Ishikawa (cell line): ENCODE data around the gene MAP4K1.

DNA sequence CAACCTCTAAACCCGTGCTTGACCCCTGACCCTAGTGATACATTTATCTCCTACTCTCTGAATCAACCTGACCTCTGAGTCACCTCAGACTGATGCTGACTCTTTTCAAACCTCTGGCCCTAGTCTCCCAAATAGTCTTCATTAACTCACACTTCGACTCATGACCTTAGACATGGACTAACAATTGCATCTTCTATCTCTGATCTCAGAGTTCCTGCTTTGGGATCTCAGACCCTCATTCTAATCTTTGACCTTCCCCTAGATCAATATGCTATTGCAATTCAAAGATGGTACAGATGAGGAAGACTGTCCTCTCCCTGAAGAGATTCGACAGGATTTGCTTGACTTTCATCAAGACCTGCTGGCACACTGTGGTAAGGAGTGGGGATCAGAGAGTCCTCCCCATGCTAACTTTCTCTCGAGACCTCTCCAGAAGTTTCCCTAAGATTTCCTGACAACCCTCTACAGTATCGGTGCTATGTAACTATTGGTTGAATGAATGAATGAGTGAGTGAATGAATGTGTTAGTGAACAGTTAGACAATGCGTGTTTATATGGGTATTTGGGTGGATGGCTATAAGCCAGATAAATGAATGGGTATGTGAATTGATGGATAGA lies 57.0 kb downstream of the RYR1 start:
- RRBS, result no CpG with 5 or more reads among the region's 6 CpGs

- RRBS, result 2% methylated on average over 20 of the region's 46 CpGs
These were observed 21.7 kb downstream of the MAP4K1 start for GRCh38 chr19:38595743-38596707.

- RRBS, result no CpG with 5 or more reads among the region's 26 CpGs
These were observed at the start of gene MAP4K1 for GRCh38 chr19:38617755-38618562. Gene MAP4K1 (minus strand): TSS chr19:38617953.

- RRBS, result no CpG with 5 or more reads among the region's 13 CpGs
These were observed 2.1 kb downstream of the ACTN4 start for GRCh38 chr19:38649422-38650149.

- RRBS, result no CpG with 5 or more reads among the region's 12 CpGs
These were observed 7.2 kb downstream of the ACTN4 start for GRCh38 chr19:38654399-38655256.

DNA sequence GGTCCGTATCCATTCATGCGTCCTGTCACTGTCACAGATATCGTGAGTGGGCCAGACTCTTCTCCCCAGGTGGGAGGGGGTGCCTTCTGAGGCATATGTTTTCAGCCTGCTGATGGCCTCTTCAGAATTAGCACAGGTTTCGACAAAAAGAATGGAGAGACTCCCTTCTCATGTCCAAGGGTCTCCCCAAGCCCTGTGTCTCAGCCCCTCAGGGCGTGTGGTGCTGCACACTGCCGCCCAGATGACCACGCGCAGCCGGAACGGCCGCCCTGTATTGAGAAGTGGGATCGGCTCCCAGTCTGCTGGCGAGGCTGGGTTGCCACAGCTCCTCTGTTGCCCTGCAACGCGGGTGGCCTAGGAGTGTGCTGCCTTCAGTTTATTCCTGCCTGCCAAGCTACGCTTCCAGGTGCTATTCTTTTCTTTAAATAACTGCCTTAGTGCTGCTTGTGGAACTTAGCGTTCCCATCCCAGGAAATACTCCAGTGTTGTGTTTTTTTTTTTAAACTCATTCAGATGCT lies 16.4 kb downstream of the ACTN4 start:
- RRBS, result no CpG with 5 or more reads among the region's 17 CpGs

- RRBS, result no CpG with 5 or more reads among the region's 16 CpGs
These were observed 17.2 kb downstream of the ACTN4 start for GRCh38 chr19:38664313-38665290.

DNA sequence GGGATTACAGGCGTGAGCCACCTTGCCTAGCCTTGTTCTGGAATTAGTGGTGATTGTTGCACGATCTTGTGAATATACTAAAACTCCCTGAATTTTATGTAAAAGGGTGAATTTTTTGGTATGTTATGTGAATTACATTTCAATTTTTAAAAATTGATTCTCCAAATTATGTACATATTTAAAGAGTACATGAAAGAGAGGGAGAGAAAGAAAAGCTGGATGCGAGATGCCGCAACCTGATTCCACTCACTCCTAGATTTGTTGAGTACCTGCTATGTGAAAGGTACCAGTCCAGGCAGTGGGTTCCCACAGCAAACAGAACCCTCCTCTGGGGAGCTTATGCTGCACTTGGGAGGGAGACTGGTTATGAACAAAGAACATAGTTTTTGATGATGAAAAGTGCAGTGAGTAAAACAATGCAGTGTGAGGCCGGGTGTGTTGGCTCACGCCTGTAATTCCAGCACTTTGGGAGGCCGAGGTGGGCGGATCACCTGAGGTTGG lies 43.3 kb downstream of the ACTN4 start:
- RRBS, result no CpG with 5 or more reads among the region's 8 CpGs

- RRBS, result 74% methylated on average over 1 of the region's 16 CpGs
These were observed 24.6 kb downstream of the CAPN12 start for GRCh38 chr19:38719607-38720194.

GRCh38 chr19:38722701-38723461 lies 21.4 kb downstream of the CAPN12 start:
- RRBS, result 95% methylated on average over 3 of the region's 15 CpGs

- RRBS, result no CpG with 5 or more reads among the region's 7 CpGs
These were observed 13.8 kb downstream of the CAPN12 start for GRCh38 chr19:38730547-38730742.

- RRBS, result no CpG with 5 or more reads among the region's 15 CpGs
These were observed 10.3 kb downstream of the CAPN12 start for GRCh38 chr19:38733607-38734696.

- RRBS, result no CpG with 5 or more reads among the region's 16 CpGs
These were observed 8.7 kb upstream of the CAPN12 start for GRCh38 chr19:38752691-38753669.

DNA sequence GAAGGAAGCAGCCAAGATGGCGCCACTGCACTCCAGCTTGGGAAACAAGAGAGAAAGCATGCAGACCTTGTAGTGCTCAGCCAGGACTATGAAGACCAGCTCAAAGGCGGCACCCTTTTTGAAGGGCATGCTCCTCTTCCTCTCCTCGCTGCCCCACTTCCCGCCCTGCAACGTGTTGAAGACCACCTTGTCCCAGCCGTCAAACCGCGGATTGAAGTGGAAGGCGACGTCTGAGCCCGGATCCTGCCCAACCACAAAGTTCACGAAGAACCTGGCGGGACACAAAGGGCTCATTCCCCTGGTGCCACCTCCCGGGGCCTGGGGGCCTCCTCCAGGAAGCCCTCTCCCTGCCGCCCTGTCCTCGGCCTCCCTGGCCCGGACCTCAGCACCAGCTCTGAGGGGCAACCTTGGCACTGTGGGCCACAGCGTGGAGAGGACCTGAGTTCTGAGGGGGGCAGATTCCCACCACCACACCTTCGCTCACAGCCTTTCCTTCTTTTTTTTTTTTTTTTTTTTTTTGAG lies 4.0 kb downstream of the LGALS4 start:
- RRBS, result 86% methylated on average over 6 of the region's 19 CpGs

GRCh38 chr19:38837487-38838250 lies 6.1 kb upstream of the ECH1 start:
- RRBS, result no CpG with 5 or more reads among the region's 13 CpGs

DNA sequence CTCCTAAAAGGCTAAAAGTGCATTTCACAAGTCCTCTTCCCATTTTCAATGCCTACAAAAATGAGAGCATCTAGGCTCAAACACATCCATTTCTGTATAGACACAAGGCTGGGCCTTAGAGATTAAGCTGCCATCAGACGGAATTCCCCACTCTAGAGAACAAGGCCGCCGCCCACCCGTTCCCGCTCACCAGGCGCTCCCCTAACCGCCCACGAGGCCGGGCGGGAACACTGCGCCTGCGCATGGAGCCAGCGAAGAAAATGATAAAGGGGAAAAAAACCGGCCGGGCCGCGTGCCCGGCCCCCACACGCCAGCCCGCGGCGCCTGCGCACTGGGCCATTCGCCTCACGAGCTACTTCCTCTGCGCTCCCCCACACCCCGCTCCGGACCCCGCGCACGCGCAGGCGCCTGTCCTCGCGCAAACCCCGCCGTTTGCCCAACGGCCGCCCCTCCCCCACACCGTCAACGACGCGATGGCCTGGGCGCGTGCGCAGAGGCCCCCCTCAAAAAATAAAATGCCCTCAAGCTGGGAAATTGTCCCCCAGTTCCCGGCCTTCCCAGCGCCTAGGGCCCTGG lies 580 bp downstream of the HNRNPL start:
- RRBS, result 2% methylated on average over 17 of the region's 48 CpGs

DNA sequence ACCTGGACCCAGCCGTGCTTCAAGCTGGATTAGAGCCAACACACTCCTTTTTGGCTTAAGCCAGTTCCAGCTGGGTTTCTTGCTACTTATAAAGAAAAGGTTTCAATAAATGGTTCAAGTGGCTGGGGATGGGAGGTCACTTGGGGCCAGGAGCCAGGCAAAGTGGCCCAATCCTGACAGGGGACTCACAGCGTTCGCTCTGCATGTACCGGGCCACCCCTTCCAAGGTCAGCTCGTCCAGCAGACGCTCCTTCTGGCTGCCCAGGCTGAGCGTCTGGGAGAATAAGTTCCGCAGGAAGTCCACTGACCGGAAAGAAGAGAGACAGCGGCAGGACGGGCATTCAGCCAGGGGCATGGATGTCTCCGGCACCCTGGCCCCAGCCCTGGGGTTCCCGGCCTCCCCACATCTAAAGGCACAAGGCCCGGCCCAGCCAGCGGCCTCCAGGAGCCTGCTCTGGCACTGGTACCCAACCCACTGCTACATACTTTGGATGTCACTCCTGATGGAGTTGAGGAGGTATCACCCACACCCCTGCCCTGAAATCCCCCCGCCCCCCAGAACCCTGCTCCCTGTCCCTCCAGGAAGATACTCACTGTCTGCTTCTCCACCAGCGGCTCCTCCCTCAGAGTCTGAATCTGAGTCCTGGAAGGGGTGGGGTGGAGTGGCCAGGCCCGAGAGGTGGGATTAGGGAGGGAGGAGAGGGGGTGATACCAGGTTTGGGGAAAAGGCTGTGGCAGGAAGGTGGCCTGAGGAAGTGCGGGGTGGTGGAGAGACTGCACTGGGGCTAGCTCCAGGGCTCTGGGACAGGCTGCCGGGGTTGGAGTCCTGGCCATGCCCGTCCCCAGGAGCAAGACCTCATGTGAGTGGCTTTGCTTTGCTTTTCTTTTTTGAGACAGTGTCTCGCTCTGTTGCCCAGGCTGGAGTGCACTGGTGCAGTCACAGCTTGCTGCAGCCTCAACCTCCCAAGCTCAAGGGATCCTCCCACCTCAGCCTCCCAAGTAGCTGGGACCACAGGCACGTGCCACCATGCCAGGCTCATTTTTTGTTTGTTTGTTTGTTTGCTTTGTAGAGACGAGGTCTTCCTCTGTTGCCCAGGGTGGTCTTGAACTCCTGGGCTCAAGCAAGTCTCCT lies 5.8 kb downstream of the SIRT2 start:
- RRBS, result 92% methylated on average over 7 of the region's 24 CpGs

DNA sequence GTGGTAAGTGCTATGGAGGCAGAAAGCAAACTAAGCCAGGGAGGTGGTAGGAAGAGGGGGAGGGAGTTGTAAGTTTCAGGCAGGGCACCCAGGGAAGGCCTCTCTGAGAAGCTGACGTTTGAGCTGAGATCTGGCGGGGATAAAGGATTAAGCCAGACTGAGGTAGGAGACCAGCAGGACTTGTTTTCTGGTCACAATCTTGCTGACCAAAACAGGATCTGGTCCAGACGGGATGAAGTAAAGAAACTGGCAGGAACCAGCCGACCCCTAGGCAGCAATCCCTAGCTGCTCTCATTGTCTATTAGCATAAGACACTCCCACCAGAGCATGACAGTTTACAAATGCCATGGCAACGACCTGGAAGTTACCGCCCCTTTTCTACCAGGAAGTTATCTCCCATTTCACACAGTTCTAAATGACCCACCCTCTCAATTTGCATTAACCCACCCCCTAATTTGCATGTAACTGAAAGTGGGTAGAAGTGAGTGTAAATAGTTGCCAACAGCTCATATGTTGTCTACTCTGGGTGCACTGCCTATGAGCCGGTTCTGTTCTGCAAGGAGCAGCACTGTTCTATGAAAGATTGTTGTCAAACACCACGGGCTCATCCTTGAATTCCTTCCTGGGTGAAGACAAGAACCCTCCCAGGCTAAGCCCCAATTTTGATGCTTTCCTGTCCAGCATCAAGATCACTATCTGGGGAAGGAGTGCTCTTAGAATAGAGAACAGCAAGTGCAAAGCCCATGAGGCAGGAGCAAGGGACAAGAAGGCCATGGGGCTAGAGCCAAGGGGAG lies 13.8 kb upstream of the FBXO27 start:
- RRBS, result no CpG with 5 or more reads among the region's 8 CpGs

GRCh38 chr19:39128038-39129166 lies 2.8 kb downstream of the PAK4 start:
- RRBS, result no CpG with 5 or more reads among the region's 11 CpGs

DNA sequence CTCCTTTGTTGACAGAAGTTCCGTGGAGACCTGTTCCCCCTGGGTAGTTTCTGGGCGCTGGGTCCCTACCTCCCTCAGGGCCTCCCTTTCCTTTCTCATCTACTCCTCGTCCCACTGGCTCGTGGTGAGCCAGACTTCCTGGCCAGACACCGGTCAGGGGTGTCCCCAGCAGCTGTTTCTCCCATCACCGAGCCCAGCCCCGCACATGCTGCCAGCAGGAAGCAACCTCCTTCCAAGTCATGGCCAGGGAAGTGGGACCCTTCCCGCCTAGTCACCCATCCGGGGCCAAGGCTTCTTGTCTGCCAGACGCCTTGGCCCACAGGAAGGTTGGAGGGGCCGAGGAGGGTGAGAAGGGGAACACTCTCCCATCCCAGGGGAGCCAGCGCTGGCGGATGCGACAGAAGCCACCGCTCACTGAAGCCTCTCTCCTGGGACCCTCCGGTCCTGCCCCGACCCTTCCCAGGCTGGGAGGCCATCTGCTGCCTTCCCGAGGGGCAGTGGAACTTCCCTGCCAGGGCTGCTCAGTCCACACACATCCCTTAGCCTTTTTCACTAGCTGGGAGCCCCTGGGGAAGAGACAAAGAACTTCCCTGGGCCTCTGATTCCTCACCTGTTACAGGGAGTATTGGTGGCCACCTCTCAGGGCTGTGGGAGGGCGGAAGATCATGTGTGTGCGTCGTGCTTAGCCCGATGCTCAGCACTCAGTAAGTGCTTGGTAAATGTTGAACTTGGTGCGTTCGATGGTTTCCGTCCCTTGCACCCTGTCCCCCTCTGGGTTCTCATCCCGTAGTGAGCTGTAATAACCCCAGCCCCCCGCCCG lies 5.9 kb downstream of the PAK4 start:
- RRBS, result 88% methylated on average over 3 of the region's 28 CpGs